SJCRH30 (cell line): ENCODE results near the gene RPL13.

- RAMPAGE, long total RNA, result no peak
Observed at GRCh38 chr16:89053284-89053905, 40.3 kb upstream of the ACSF3 start.

DNA sequence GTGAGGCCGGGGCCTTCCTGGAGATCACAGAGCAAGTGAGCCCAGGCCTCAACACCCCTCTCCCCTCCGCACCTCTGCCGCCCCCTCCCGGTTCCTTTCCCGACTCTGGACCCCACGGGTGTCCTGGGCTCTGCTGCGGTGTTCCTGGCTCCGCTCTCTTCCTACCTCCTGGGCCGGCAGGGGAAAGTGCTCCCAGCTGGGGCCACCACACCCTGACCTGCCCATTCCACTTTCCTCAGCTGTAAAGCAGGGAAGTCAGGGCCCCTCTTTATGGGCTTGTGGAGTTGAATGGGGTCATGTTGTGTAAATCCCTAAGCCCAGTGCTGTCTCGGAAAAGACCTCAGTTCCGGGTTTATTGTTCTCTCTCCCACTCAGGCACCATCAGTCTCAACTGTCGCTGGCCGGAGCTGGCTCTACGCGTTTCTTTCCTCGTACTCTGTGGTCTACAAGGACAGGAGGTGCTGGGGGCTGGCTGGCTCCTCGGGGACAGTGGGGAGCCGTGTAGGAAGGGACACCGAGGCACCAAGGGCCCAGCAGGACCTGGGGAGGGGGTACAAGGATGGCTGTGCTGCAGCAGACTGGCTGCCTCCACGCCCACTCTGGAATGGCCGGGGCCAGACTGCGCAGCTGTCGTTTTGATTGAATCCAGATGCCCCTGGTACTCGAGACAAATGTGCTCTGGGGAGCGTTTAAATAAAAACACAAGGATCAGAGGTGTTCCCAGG, 21.8 kb upstream of the ACSF3 start:
- RAMPAGE, long total RNA, result no peak

DNA sequence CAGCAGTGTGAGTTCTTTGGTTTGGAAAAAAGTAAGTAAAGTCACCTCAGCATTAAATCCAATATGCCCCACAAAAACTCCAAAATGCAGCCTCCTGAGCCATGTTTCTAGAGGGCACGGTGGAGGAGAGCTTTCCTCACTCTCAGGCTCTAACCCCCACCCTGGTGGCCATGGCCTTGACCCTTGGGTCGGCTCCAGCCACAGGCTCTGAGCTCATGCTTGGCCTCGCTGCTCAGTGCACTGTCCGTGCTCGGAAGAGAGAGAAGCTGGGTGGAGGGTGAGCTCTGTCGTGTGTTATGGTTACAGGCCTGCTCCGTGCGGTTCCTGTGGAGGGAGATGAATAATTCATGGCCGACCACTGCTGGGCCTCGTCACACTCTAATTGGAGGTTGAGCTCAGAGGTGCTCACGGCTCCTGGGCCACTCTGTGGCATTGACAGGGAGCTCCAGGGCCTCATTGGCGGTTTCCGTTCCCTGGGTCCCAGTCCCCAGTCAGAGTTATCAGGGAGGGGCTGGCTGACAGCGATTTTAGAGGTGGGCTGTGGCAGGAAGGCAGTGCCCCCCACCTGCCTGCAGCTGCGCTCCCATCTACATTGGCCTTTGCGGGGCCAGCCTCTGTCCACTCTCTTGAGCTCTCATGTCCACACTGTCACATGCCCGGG, 24.8 kb downstream of the ACSF3 start:
- RAMPAGE, long total RNA, result no peak

- RAMPAGE, long total RNA, result no peak
Observed at GRCh38 chr16:89299213-89299967, 81.9 kb downstream of the ZNF778 start.

- RAMPAGE, long total RNA, result no peak
Observed at GRCh38 chr16:89318765-89319352, 101.4 kb downstream of the ZNF778 start.

GRCh38 chr16:89400912-89401151, 89.5 kb downstream of the ANKRD11 start:
- RAMPAGE, long total RNA, result no peak

DNA sequence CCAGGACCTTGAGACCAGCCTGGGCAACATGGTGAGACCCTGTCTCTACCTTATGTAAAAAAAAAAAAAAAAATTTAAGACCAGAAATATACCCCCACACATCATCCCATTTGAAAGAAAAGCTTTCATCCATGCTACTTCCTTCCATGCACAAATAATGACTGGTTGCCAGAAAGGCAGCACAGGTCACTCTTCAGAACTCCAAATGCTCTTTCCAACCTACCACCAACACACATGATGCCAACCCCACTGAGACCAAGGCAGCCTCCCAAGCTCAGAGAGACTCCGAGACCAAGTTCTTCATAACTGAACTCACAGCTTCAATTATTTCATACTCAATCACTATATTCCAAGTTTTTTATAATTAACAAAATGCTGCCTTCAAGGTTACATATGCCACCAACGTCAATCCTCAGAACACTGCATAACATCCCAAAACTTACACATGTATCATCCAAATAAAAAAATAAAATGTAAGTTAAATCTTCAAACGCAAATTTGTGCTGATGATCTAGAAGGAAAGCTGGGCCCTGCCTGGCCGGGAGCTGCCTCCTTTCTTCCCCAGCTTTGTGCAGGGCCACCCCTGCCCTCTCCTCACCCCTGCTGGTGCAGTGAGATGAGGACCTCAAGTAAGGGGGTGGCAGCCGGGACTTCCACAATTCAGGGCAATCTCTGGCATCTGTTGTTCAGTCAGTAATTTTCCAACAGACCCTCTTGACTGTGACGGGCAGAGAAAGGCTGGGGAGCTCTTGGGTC, 15.8 kb downstream of the ANKRD11 start:
- RAMPAGE, long total RNA, result no peak

DNA sequence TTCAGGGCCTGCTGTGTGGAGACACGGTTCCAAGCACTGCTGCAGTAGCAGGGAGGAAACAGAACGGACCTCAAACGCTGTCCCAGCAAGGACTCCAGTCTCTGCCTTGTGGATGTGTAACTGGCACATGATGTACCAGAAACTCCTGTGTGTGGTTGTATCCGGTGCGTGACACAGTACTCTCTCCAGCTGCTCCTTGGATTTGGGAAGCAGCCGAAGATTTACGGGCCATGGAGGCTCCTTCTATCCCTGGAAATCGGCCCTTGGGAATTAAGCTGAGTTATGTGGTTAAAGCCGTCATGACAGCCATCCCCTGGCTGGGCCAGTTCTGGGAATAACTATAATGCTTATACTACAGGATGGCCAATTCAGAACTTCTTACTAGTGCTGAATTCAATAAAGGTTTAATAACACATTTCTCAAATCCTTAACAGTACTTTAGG, 8.5 kb upstream of the ANKRD11 start:
- RAMPAGE, long total RNA, result no peak

- RAMPAGE, long total RNA, result no peak
Observed at GRCh38 chr16:89519707-89520411, 11.7 kb downstream of the SPG7 start.

GRCh38 chr16:89560624-89560880, at the start of gene RPL13:
Gene RPL13, plus strand, starts transcription at chr16:89560682.
- RAMPAGE, long total RNA, result start-site peak on the plus strand at chr16:89560658-89560712, 24,457 and 2,058 reads in 2 replicates

DNA sequence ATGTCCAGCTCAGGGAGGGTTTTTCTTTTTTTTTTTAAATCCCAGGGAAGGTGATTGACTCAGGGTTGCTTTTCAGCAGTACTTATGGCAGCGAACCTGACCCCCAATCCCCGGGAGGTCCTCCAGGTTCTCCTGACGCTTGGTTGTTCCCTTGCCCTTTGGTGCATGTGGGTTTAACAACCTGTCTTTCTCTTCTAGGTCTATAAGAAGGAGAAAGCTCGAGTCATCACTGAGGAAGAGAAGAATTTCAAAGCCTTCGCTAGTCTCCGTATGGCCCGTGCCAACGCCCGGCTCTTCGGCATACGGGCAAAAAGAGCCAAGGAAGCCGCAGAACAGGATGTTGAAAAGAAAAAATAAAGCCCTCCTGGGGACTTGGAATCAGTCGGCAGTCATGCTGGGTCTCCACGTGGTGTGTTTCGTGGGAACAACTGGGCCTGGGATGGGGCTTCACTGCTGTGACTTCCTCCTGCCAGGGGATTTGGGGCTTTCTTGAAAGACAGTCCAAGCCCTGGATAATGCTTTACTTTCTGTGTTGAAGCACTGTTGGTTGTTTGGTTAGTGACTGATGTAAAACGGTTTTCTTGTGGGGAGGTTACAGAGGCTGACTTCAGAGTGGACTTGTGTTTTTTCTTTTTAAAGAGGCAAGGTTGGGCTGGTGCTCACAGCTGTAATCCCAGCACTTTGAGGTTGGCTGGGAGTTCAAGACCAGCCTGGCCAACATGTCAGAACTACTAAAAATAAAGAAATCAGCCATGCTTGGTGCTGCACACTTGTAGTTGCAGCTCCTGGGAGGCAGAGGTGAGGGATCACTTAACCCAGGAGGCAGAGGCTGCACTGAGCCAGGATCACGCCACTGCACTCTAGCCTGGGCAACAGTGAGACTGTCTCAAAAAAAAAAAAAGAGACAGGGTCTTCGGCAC, 2.5 kb downstream of the RPL13 start:
- RAMPAGE, long total RNA, result no peak

GRCh38 chr16:89563893-89564288, 3.4 kb downstream of the RPL13 start:
- RAMPAGE, long total RNA, result no peak

GRCh38 chr16:89798478-89799533, 17.6 kb downstream of the FANCA start:
- RAMPAGE, long total RNA, result no peak

- RAMPAGE, long total RNA, result no peak
Observed at GRCh38 chr16:89807978-89808900, 8.2 kb downstream of the FANCA start.

- RAMPAGE, long total RNA, result no peak
Observed at GRCh38 chr16:89841135-89841754, 13.0 kb downstream of the SPIRE2 start.

DNA sequence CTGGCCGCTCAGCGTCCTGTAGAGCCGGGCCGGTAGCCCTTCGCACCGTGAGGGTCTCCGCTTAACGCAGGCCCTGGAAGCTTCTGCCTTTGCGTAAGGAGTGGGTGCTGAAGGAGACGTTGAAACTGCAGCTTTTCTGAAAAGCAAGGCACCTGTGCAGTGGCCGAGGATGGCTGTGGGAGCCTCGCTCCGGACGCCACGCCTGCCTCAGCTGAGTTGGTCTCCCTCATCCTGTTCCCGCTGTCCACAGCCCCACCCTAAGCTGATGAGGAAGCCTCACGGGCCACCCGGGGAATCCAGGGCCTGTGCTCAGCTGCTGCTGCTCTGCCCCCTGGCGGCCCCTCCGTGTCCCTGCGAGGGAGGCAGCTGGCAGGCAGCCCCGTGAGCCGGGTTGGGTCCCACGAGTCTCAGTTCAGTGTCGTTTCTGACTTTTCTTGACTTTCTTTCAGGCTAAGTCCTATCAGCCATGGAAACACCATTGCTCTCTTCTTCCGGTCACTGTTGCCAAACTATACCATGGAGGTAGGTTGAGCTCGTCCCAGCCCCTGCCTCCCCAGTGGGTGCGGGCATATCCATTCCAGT, 8.4 kb upstream of the MC1R start:
- RAMPAGE, long total RNA, result no peak

- RAMPAGE, long total RNA, result no peak
Observed at GRCh38 chr16:89921033-89921442, 2.1 kb upstream of the TUBB3 start.

GRCh38 chr16:89966848-89967868, 18.6 kb downstream of the DEF8 start:
- RAMPAGE, long total RNA, result no peak

DNA sequence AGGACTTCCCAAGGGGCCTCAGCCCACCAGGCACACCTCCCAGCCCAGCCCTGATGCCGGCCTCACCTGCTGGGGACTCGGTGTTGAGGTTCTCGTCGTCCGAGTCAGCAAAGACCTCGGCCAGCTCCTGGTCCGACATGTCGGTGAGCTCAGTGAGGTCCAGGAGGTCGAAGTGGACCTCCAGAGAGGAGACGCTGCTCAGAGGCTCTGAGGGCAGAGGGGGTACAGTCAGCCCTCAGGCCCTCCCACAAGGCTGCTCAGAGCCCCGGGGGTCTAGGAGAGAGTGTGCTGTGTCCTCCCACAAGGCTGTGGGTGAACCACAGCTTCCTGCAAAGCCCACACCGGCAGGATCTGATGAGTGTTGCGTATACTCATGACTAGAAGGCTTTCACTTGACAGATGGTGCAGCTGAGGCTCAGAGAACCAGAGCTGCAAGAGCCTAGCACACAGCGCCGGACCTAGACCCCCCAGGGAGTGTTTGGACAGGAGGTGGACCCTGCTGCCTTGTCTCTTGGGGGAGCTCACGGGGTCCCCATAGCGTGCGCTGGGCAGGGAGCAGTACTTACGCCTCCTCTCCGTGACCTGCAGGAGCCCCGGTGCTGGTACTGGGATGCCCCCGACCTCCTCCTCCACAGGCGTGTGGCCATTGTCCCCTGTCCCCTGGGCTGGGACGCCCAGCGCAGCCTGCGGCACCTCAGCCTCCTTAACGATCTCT, 10.4 kb downstream of the DBNDD1 start:
- RAMPAGE, long total RNA, result no peak

DNA sequence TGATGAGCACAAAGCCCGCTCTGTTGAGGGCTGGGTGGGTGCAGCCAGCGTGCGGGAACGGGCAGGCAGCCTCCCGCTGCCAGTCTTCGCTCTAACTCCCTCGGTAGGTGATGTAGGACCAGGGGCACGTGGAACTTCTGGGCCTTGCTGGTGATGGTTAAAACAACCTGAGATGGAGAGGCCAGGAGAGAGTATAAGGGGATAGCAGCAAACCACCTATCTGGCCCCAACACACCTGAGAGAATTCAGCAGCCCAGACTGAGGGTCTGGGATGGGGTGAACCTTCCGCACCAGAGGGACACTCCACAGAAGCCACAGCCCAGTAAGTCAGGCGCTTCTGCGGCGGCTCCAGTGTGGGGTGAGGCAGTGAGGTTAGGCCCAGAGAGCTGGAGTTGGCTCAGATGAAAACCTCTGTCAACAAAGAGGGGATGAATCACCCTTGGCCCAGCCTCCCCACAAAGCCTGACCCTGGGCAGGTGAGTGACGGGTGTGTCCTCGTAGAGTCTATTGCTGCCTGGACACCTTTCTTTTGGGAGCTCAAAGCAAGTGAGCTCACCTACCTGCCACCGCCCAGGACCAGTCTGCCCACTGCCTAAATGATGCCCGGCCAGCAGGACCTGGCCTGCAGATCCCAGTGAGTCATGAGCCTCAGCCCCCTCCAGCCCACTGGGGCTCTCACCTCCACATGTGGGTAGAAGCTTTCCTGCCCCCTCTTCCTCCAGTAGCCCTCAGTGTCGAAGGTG, 21.5 kb downstream of the GAS8 start:
- RAMPAGE, long total RNA, result no peak